Melanocyte of skin (primary cell): ENCODE measurements around a stretch of chr11.

- CAGE, long polyA plus RNA, 2 experiments: no peak in any of the 2 experiments
These were observed 10.7 kb upstream of the SESN3 start for GRCh38 chr11:95241509-95242302.

- CAGE, long polyA plus RNA, 2 experiments: no peak in any of the 2 experiments
These were observed 212.5 kb upstream of the SESN3 start for GRCh38 chr11:95443570-95443876.

DNA sequence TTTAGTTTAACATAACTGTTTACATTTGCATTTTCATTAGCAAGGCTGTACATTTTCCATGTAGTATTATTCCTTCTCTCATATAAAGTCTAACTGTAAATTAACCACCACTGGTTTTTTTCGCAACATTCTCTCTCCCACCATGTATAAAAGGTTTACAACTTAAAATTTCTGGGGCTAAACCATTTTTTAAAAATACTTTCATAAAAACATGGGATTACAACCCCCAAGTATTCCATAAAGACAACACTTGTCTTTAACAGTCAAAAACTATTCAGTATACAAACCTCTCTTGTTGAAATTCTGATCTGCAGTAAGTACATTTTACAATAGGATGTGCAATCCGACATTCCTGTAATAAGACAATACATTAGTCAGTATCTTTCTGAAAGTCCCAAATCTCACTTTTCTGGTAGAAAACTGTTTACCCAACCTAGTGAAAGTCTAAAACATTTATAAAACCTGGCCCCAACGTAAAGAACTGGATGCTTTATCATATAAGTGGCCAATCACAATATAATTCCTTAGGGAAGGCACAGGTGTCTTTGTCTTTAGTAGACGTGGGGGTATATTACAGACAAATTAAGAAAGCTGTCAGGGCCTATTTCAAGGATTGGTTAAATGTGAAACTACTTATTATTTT is 1.2 kb downstream of the FAM76B start:
- CAGE, long polyA plus RNA, 2 experiments: no peak in any of the 2 experiments

DNA sequence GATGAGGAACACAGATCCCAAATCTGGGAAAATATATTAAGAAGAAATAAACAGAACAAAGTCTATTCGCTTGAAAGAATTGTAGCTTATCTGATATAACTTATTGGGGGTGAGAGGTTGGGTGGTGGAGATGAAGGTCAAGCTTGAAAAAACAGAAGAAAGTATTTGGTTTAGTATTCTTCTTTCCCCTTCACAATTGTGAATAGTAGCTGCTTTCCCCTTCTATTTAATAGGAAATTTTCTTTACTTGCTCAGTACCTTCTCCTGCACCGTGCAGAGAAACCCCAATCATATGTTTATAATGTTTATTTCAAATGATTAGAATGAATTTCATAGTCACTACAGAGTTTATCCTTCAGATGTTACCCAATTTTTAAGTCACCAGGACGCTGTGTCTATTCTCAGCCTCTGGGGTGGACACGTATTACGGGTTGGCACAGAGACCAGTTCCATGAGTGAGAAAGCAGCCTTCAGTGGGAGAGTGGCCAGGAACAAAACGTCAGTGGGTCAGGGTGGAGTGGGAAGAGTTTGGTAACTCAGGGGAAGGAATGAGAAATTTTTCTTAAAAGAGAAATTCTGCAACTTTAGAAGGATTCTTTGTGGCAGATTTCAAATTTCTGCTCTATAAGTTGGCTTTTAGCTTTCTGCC is 77.0 kb upstream of the MTMR2 start:
- CAGE, long polyA plus RNA, 2 experiments: no peak in any of the 2 experiments

DNA sequence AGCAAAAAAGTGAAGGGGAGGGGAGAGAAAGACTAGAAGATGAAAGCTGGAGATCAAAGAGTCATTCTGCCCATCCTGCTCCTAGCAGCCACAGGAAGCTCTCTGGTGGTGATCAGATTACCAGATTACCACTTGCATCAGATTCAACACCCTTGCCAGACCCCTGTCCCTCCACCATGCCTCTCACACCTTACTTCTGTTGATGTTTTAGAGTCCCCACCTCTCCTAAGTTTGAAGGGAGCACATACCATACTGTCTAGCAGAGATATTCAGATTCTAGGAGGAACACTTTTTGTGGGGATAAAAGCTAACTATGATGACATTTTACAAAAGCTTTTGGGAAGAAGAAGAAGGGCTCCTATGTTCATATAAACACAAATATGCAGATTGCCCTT is 92.4 kb upstream of the MTMR2 start:
- CAGE, long polyA plus RNA, 2 experiments: no peak in any of the 2 experiments

DNA sequence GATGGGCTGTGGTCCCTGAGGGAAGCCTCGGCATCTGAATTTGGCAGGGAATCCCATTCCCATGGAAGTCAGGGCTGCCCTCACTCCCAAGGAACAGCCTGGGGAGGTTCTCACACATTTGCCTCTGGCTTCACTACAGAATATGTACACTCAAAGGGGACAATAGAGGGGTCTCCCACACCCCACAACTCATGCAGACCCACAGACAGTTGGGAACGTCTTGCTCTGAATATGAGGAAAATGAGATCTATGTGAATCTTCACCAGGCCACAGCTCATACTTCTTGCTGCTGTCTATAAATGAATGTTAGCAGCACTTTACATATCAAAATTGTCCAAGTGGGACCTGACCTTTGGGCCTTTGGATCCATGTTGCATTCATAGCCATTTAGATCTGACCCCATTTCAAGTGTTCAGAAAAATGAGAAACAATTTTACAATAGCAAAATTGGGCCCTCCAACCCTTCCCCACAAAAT is 152.7 kb upstream of the MTMR2 start:
- CAGE, long polyA plus RNA, 2 experiments: no peak in any of the 2 experiments

- CAGE, long polyA plus RNA, 2 experiments: no peak in any of the 2 experiments
These were observed 193.1 kb downstream of the MAML2 start for GRCh38 chr11:96149787-96150397.

DNA sequence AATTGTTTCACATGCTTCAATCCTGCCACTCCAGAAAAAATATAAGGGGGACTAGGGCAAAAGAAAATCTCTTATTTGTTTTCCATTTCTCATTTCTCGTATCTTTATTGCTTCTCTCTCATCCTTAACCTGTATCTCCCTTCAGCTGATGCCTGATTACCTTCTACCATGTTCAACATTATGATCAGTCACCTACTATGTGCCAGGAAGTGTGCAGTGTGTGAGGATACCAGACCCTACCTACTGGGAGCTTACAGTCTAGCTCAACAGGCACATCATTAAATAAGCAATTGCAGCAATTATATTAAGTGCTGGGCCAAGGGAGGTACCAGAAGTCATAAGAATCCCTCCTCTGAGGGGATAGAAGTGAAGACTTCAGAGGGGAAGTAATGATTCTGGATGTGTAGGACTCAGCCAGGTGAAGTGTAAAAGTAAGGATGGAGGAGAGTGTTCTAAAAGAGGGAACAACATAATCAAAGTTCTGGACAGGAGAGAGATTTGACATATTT is 145.5 kb downstream of the MAML2 start:
- CAGE, long polyA plus RNA, 2 experiments: no peak in any of the 2 experiments

GRCh38 chr11:96256270-96256689 is 86.7 kb downstream of the MAML2 start:
- CAGE, long polyA plus RNA, 2 experiments: no peak in any of the 2 experiments

DNA sequence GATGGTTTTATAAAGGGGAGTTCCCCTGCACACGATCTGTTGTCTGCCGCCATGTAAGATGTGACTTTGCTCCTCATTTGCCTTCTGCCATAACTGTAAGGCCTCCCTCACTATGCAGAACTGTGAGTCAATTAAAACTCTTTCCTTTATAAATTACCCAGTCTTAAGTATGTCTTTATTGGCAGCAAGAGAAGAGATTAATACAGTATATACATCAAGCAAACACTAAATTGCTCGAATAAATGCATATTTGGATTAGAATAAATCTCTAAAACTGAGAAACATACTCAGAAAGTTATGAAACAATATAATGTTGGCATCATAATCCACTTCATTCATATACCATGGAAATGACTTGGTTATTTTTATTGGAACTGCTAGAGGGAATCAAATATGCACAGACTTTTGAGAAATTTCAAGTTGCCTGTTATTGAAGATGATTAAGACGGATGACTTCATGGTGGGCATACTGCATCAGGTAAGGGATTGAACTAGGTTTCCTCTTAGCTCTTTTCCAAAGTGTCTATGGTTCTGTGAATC is 74.2 kb downstream of the MAML2 start:
- CAGE, long polyA plus RNA, 2 experiments: no peak in any of the 2 experiments

GRCh38 chr11:98208728-98209036 is 812.1 kb upstream of the CNTN5 start:
- CAGE, long polyA plus RNA, 2 experiments: no peak in any of the 2 experiments

- CAGE, long polyA plus RNA, 2 experiments: no peak in any of the 2 experiments
These were observed 219.9 kb downstream of the CNTN5 start for GRCh38 chr11:99240535-99241108.

DNA sequence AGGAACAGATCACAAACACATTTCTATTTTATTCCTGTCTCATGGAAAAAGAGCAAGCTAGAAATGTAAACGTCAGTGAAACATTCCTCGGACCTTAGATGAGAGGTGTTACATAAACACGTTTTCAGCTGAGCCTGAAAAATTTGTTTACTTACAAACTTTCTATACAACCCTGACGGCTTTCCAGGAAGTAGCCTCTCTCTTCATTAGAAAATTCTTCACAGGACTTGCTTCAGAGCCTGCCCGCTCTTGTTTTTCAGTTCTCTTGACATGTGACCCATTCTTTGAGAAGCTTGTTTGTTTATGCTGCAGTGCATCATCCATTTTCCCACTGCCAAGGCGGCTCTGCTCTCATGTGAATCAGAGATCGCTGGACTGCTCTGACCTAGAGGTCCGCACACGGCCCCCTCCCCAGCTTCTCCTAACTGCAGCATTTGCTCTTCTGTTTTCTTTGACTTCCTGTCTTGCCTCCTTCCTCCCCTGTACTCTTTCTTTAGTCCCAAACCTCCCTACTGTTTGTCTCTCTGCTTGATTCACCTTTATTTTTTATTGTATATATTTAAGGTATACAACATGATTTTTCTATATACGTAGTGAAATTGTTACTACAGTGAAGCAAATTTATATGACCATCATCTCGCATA is 47.9 kb upstream of the ARHGAP42 start:
- CAGE, long polyA plus RNA, 2 experiments: no peak in any of the 2 experiments

GRCh38 chr11:101122910-101123635 is 6.5 kb downstream of the PGR start:
- CAGE, long polyA plus RNA, 2 experiments: no peak in any of the 2 experiments

DNA sequence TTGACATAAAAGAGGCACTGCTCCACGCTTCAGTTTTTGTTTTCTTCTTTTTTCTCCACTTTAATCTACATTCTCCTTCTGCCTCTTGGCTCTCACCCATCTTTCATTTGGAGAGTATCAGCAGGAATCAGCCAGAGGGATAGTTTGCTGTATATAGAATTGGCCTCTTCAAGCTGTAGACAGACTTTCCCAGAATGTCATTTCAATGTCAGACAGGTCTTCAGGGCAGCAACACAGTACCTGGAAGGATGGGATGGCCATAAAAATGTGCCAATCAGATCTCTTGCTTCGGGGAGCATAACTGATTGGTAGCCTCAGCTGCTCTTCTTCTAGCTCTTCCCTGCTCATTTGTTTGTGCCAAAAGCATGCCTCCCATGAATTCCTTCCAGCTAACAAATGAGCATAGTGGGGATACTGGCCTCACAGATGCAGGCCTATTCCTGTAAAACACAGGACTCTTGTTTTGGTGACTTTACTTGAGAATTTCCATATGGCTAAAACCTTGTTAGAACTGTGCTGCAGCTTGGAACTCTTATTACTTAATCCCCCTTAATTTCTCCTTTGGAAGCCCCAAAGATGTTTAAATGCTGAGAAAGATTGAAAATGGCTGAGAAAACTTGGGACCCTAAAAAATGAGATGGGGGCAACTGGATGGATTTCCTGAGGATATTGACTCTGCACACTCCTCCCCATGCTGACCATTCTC is 153.6 kb downstream of the TRPC6 start:
- CAGE, long polyA plus RNA, 2 experiments: no peak in any of the 2 experiments

GRCh38 chr11:101441481-101441867 is 142.3 kb downstream of the TRPC6 start:
- CAGE, long polyA plus RNA, 2 experiments: no peak in any of the 2 experiments

DNA sequence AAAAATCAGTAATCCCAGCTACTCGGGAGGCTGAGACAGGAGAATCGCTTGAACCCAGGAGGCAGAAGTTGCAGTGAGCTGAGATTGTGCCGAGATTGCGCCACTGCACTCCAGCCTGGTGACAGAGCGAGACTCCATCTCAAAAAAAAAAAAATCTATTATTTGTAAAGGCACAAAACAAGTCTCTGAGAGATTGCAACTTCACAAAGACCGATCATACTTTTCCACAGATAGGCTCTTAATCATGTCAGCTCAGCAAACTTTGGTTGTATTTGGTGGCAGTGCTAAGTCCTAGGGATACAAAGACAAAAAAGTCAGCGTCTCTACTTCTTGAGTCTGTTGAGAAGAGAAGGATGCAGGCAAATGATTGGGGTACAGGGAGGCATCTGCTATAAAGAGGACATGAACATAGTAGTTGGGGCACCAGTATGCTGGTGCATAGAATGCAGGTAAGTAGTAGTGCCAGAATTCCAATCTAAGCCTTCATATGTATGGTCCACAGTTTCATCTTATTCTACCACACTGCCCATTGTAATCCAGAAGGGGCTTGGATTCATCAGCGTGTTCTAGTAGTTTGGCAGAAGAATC is 64.3 kb downstream of the YAP1 start:
- CAGE, long polyA plus RNA, 2 experiments: no peak in any of the 2 experiments

DNA sequence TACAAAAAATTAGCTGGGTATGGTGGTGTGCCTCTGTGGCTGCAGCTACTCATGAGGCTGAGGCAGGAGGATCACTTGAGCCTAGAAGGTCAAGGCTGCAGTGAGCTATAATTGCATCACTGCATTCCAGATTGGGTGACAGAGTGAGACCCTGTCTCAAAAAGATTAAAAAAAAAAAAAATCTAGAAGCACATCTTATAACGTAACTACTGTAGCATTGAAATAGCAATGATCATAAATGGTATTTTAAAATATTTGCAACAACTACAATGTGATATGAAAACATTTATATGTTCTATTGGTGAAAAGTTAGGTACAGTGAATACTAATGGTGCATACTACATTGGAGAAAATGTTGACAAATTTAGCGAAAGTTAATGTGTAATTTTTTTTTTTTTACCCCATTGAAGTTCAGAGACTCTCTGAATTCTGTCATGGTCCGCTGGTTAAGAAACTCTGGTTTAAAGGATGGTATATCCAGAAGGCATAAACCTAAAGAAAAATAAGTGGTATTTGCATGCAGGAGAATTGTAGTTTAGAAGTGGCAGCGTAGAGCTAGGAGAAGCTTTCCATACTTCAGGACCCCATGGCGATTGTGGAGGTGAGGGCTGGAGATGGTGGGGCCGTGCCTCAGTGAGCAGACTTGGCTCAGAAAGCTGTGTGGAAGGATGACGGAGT is 95.6 kb upstream of the BIRC3 start:
- CAGE, long polyA plus RNA, 2 experiments: no peak in any of the 2 experiments

- CAGE, long polyA plus RNA, 2 experiments: no peak in any of the 2 experiments
These were observed 51.1 kb downstream of the TMEM123 start for GRCh38 chr11:102401422-102401818.

DNA sequence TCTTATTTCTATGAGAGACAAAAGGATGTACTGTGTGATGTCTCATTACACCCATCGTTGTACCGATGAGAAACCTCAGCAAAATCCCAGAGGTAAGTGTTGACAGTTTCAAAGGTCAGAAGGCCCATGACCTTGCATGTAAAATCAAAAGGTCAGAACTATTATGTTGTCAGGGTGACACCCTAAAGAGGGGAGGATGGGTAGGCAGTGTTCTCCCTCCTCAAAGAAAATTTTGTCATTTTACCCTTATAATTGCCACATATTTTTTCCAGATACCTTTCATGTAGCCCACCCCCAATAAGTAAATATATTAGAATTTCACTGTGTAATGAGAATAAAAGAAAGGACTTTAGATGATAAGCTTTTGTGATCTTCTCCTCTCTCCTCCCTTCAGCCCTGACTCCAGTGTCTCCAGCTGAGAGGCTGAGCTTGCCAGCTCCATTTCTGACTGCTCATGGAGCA is 8.5 kb upstream of the TMEM123 start:
- CAGE, long polyA plus RNA, 2 experiments: no peak in any of the 2 experiments